ENCODE data around the gene RTTN.

- RRBS, 2 experiments: no CpG with 5 or more reads among the region's 2 CpGs
CAGE:
- cytosol, long polyA minus RNA: no peak
- cytosol, long polyA plus RNA: no peak
- long polyA plus RNA: no peak
- nucleus, long polyA minus RNA: no peak
- nucleus, long polyA plus RNA: no peak
Observed at GRCh38 chr18:68722579-68722983, 7.7 kb upstream of the TMX3 start.

DNA sequence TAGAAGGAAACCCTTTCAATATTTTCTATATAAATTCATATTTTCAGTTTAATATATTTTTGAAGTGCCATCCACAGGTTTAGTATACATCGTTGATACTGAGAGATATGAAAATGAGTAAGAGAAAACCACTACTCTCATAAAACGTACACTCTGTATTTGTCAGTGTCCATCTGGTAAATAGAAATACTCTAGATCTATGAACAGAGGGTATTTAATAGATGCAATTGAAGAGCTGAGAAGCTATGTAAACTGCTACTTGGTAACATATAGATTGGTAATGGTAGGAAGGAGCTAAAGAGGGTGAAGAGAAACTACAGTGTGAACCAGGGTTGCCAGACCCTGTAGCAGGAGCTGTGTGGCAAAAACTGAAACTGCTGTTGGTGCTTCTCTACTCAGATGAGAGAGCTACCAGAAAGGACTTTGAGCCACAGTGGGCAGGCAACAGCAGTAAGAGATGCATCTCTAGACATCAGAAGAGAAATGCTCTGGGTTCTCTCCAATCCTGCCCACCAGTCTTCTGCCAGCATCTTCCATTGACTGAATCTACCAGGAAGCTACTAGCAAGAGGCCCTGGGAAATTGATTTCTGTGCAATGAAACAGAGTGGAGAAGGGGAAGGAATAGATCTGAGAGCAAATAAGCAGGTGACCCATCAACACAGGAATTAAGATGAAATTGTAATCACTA, 187.5 kb downstream of the CCDC102B start:
- RRBS, 2 experiments: no CpG with 5 or more reads among the region's 2 CpGs
CAGE:
- cytosol, long polyA minus RNA: no peak
- cytosol, long polyA plus RNA: no peak
- long polyA plus RNA: no peak
- nucleus, long polyA minus RNA: no peak
- nucleus, long polyA plus RNA: no peak

DNA sequence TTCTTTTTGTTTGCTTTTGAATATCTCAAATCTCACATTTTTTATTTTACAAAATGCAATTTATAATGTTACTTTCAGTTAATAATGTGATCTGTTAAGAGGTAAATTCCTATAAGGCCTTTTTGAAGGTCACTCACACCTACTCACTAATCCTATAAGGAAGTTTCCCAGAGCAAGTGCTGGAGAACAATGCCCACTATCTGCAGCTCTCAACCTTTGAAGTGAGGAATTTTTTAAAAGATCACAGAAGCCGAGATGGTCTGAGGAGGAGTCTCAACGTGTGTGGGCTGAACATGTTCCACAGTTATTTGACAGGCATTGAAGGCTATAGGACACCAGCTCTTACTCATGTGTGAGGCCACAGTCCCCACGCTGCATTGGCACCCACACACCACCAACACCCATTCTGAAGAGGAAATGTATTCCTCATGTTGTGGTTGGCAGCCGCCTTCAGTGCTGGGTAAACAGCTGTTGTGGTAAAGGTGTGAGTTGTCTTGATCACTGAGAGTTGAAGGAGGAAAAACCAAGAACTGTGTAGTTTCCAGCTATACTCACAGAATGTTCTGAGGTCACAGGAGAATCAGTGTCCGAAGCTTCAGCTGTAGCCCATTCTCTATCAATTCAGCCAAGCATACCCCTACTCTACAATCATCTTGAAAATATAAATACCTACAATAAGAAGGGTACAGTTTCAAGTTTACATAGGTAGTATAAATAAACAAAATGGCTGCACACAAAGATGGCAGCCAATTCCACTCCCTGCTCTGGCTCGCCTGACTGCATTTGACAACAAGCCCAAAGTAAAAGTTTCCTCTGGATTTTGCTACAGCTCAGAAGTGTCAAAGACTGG, 12.3 kb downstream of the CD226 start:
- RRBS, 2 experiments: no CpG with 5 or more reads among the region's 6 CpGs
CAGE:
- cytosol, long polyA minus RNA: no peak
- cytosol, long polyA plus RNA: no peak
- long polyA plus RNA: no peak
- nucleus, long polyA minus RNA: no peak
- nucleus, long polyA plus RNA: no peak

DNA sequence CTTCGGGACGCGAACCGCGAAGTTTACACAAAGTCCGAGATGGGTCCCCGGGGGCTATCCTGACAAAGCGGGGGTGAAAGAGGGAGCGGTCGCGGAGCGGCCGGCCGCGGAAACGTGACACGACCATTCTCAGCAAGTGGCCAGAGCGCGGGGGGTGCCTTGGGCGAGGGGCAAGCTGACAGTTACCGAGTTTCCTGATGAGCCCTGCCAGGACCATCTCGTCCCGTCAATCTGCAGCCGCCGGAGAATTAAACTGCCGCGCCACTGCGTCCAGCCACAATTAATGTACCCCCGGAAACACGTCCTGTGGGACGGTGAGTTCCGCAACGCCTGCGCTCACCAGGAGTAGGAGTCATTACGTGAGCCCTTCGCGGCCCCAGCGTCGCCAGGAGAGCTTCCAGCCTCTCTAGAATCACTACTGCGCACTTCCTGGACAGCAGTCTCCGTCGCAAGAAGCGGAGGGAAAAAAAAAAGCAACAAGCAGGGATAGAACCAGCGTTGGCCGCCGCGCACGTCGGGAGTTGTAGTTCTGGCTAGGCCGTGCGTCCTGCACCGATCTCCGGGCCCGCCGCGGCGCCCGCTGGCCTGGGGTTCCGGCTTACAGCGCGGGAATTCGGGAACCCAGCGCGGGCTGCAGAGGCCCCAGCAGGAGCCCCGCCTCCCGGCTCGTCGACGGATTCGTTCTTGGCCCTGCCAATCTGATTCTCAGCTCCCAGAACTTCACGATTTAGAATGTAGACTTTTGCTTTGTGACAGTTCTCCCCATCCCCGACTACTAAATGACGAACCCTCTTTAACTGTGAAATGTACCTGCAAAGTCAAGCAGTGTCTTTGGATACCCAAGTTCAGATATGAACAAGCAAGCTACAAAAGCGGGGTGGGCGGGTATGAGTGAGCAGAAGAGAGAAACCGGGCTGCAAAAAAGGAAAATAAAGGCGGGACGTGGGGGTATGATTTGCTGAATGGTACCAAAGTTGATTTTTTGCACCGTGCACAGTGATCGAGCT, at the start of gene RTTN:
TSS of gene RTTN (minus strand) at position 246 of the 1,007 bp plus-strand sequence.
- RRBS, 2 experiments: 1 to 2% methylated on average over 15 of the region's 80 CpGs
CAGE:
- cytosol, long polyA minus RNA: start-site peak on the minus strand centred at position 244 of the sequence, 24 bp wide, 41 reads; start-site peak on the minus strand centred at position 605 of the sequence, 37 bp wide, 14 reads
- cytosol, long polyA plus RNA: no peak
- long polyA plus RNA: no peak
- nucleus, long polyA minus RNA: no peak
- nucleus, long polyA plus RNA: start-site peak on the minus strand centred at position 252 of the sequence, 56 bp wide, 113 and 191 reads in 2 replicates; start-site peak on the minus strand centred at position 569 of the sequence, 77 bp wide, 41 and 49 reads in 2 replicates

GRCh38 chr18:70288166-70288327, 798 bp upstream of the SOCS6 start:
- RRBS, 2 experiments: no CpG with 5 or more reads among the region's 2 CpGs
CAGE:
- cytosol, long polyA minus RNA: no peak
- cytosol, long polyA plus RNA: no peak
- long polyA plus RNA: no peak
- nucleus, long polyA minus RNA: no peak
- nucleus, long polyA plus RNA: no peak

DNA sequence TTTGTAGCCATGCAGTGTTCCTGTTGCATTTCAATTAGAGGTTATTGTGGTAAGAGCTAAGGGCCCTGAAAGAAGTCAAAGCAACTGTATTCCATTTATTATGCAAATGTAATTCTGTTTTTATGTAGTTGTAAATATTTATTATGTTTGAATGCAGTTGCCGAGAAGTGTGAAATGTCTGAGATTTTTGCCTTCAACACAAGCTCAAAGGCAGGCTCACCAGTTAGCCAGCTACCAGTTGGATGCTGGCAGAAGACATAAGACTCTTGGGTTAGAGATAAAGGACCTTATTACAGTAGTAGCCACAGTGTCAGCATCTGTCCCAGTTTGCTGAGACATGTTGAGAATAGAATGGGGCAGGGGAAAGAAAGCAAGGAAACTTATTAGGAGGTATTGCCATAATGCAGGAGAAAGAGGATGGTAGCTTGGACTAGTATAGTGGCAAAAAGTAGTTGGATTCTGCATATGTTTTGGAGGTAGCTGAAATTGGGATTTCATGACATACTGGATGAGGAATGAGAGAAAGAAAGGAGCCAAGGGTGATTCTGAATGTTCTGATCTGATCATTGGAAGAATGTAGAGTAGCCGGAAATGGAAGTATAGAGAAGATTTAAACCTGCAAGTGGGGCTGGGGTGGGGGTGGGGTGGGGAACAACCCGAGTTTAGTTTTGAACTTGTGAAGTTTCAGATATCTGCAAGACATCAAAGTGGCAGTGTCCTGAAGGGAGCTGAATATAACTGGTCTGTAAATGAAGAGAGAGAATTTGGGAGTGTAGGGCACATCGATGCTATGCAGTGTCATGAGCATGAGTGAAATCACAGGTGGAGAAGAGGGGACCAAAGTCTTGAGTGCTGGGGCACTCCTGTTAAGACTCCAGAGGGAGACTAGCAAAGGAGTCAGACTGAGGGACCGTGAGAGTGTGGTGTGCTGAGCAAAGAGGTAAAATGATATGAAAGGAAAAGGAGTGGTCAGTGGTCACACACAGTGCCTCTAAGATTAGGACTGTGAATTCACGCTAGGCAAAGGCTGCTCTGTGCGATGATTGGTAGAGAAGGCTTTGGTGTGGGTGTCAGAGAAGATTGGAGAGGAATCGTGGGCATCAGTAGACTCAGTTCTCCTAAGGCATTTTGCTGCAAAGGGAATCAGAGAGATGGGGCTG, 12.4 kb downstream of the SOCS6 start:
- RRBS, 2 experiments: no CpG with 5 or more reads among the region's 8 CpGs
CAGE:
- cytosol, long polyA minus RNA: no peak
- cytosol, long polyA plus RNA: no peak
- long polyA plus RNA: no peak
- nucleus, long polyA minus RNA: no peak
- nucleus, long polyA plus RNA: no peak

DNA sequence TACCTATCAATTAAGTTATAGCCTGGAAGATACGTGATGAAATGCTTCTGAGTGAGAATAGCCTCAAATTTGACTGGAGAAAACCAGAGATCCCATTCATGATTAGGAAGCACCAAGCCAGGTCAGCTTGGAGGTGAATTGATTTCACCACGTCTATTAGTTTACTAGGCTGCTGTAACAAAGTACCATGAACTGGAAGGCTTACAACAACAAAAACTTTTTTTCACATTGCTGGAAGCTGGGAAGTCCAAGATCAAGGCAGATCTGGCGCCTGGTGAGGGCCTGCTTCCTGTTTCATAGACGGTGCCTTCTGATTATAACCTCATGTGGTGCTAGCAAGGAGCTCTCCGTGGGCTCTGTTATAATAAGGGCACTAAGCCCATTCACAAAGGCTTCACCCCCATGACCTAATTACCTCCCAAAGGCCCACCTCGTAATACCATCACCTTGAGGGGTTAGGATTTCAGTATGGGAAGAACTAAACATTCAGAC, 89.0 kb downstream of the SOCS6 start:
- RRBS, 2 experiments: no CpG with 5 or more reads among the region's 6 CpGs
CAGE:
- cytosol, long polyA minus RNA: no peak
- cytosol, long polyA plus RNA: no peak
- long polyA plus RNA: no peak
- nucleus, long polyA minus RNA: no peak
- nucleus, long polyA plus RNA: no peak

DNA sequence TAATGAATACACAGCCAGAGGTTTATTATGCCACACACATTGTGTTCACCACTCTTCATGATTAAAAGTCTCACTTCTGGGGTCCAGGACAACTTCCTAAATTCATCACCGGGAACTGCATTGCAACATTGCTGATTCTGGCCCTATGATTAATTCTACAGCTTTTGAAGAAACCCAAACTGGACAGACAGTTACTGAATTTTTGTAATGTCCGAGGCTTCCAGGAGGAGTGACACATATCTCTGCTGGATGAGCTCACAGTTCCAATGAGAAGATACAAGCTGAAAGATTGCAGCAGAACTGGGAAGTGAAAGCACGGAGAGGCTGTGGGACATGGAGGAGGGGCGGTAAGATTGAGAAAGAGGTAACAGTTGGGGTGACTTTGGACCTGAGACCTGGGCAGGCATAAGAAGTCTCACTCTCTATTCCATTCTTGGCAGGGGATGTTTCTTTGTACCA, 201.1 kb downstream of the SOCS6 start:
- RRBS, 2 experiments: no CpG with 5 or more reads among the region's 4 CpGs
CAGE:
- cytosol, long polyA minus RNA: no peak
- cytosol, long polyA plus RNA: no peak
- long polyA plus RNA: no peak
- nucleus, long polyA minus RNA: no peak
- nucleus, long polyA plus RNA: no peak

DNA sequence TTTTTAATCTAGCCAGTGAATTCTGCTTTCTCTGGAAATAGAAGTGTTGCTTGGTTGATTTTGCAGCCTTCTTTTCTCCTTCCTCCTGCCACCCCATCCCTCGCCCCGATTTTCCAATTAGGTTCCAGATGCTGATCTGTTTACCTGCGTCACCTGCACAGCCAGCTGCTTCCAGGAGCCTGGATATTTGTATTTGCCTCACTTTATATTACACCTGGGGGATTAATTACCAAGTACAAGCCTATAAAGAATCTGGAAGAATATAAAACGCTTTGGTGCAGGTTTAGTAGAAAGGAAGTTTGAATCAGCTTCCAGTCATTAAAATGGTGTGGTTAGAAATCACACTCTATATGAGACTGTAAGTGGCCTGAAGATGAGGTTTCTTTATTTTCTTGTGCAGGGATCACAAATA, 234.5 kb downstream of the SOCS6 start:
- RRBS, 2 experiments: no CpG with 5 or more reads among the region's 4 CpGs
CAGE:
- cytosol, long polyA minus RNA: no peak
- cytosol, long polyA plus RNA: no peak
- long polyA plus RNA: no peak
- nucleus, long polyA minus RNA: no peak
- nucleus, long polyA plus RNA: no peak

- RRBS, 2 experiments: no CpG with 5 or more reads among the region's 2 CpGs
CAGE:
- cytosol, long polyA minus RNA: no peak
- cytosol, long polyA plus RNA: no peak
- long polyA plus RNA: no peak
- nucleus, long polyA minus RNA: no peak
- nucleus, long polyA plus RNA: no peak
Observed at GRCh38 chr18:70996541-70996782, 707.6 kb downstream of the SOCS6 start.

DNA sequence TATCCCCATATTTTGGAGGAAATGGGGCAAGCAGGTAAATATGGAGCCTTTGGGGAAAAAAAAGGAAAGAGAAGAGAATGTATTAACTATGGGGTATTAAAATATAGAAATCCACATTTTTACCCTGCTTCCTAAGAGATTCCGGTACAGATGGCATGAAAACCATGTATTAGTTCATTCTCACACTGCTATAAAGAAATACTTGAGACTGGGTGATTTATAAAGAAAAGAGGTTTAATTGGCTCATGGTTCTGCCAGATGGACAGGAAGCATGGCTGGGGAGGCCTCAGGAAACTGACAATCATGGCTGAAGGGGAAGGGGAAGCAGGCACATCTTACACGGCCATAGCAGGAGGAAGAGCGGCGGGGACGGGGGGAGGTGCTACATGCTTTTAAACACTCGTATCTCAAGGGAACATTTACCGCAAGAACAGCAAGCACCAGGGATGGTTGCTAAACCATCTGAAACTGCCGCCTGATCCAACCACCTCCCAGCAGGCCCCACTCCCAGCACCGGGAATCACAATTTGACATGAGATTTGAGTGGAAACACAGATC, 362.9 kb downstream of the FBXO15 start:
- RRBS, 2 experiments: no CpG with 5 or more reads among the region's 9 CpGs
CAGE:
- cytosol, long polyA minus RNA: no peak
- cytosol, long polyA plus RNA: no peak
- long polyA plus RNA: no peak
- nucleus, long polyA minus RNA: no peak
- nucleus, long polyA plus RNA: no peak

- RRBS, 2 experiments: no CpG with 5 or more reads among the region's 12 CpGs
CAGE:
- cytosol, long polyA minus RNA: no peak
- cytosol, long polyA plus RNA: no peak
- long polyA plus RNA: no peak
- nucleus, long polyA minus RNA: no peak
- nucleus, long polyA plus RNA: no peak
Observed at GRCh38 chr18:74228729-74229374, 62.9 kb downstream of the CYB5A start.

- RRBS, 2 experiments: no CpG with 5 or more reads among the region's 8 CpGs
CAGE:
- cytosol, long polyA minus RNA: no peak
- cytosol, long polyA plus RNA: no peak
- long polyA plus RNA: no peak
- nucleus, long polyA minus RNA: no peak
- nucleus, long polyA plus RNA: no peak
Observed at GRCh38 chr18:74232933-74233427, 58.8 kb downstream of the CYB5A start.

GRCh38 chr18:74268168-74269047, 23.4 kb downstream of the CYB5A start:
- RRBS, 2 experiments: no CpG with 5 or more reads among the region's 13 CpGs
CAGE:
- cytosol, long polyA minus RNA: no peak
- cytosol, long polyA plus RNA: no peak
- long polyA plus RNA: no peak
- nucleus, long polyA minus RNA: no peak
- nucleus, long polyA plus RNA: no peak

DNA sequence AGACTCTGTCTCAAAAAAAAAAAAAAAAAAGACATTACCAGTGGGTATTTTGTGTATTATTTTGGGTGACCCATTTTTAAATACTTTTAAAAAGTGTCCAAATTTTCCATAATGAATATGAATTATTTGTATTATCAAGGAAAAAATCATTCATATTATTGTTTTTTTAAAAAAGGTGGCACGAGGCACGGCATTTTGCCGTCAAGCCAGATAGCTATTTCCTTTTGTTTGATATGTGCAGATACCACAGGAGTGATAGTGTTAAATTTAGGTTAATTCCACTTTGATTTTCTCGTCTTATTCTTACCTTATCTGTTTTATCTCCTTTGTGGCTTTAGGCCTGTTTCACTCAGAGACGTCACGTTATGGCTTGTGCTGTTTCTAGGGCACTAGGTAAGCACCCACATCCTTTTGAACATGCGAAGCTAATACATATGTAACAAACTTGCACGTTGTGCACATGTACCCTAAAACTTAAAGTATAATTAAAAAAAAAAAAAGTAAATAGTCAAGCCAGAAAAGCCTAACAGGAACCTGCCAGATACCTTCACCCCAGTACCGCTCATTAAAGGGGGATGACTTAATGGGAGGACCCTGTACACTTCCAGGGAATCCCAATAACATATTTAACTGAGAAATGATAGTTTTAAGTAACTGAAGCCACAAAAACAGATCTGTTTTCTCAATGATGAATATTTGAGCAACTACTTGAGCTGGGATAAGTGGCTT, 57.8 kb downstream of the C18orf63 start:
- RRBS, 2 experiments: no CpG with 5 or more reads among the region's 9 CpGs
CAGE:
- cytosol, long polyA minus RNA: no peak
- cytosol, long polyA plus RNA: no peak
- long polyA plus RNA: no peak
- nucleus, long polyA minus RNA: no peak
- nucleus, long polyA plus RNA: no peak

- RRBS, 2 experiments: no CpG with 5 or more reads among the region's 9 CpGs
CAGE:
- cytosol, long polyA minus RNA: no peak
- cytosol, long polyA plus RNA: no peak
- long polyA plus RNA: no peak
- nucleus, long polyA minus RNA: no peak
- nucleus, long polyA plus RNA: no peak
Observed at GRCh38 chr18:75053040-75053524, 155.9 kb downstream of the PTGR3 start.

DNA sequence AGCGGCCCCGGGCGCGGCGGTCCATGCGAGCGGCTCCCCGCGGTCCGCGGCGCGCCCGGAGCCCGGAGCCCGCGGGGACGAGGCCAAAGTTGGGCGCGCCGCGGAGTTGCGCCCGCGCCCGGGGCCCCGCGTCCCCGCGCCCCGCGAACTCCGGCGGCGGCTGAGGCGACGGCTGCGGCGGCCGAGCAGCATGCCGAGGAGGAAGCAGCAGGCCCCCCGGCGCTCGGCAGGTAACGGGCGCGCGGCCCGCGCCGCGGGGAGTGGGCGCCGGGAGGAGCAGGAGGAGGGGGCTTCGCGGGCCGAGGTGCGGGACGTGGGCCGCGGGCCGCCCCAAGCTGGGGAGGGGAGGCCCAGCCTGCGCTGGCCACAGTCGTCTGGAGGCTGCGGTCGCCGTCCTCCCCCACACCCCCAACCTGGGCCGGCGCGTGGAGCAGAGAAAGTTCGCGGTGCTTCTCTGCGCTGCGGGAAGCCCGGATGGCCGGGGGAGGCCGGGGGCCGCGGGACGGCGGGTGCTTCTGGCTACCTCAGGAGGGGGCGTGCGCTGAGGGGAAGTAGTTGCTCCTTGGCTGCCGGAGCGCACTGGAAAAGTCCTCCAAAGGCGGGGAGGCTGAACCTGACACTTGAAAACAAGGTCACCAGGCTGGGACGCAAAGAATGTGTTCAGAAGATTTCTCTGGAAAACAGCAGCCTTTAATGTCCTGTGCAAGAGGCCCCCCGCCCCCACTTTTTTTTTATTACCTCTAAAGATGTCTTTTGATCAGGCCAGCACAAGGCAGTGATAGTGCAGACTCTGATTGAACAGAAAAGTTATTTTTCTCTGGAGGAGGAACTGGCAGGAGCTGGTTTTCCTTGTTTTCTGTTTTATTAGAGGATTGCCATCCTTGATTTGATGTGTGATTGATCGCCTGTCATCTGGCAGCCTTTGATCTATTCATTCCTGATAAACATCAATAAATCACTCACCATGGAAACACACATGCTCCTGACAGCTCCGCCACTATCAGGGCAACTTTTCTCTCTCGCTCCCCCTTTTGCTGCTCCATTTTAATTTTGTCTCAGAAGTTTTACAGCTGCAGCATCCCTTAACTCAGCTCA, 1.4 kb downstream of the TSHZ1 start:
- RRBS, 2 experiments: 1 to 3% methylated on average over 62 of the region's 91 CpGs
CAGE:
- cytosol, long polyA minus RNA: no peak
- cytosol, long polyA plus RNA: no peak
- long polyA plus RNA: no peak
- nucleus, long polyA minus RNA: no peak
- nucleus, long polyA plus RNA: no peak

GRCh38 chr18:75214639-75215407, 4.2 kb downstream of the TSHZ1 start:
- RRBS, 2 experiments: no CpG with 5 or more reads among the region's 12 CpGs
CAGE:
- cytosol, long polyA minus RNA: no peak
- cytosol, long polyA plus RNA: no peak
- long polyA plus RNA: no peak
- nucleus, long polyA minus RNA: no peak
- nucleus, long polyA plus RNA: no peak

- RRBS, 2 experiments: 2 to 3% methylated on average over 3 of the region's 26 CpGs
CAGE:
- cytosol, long polyA minus RNA: no peak
- cytosol, long polyA plus RNA: no peak
- long polyA plus RNA: no peak
- nucleus, long polyA minus RNA: no peak
- nucleus, long polyA plus RNA: no peak
Observed at GRCh38 chr18:76130595-76131532, 364.2 kb downstream of the ZNF516 start.

DNA sequence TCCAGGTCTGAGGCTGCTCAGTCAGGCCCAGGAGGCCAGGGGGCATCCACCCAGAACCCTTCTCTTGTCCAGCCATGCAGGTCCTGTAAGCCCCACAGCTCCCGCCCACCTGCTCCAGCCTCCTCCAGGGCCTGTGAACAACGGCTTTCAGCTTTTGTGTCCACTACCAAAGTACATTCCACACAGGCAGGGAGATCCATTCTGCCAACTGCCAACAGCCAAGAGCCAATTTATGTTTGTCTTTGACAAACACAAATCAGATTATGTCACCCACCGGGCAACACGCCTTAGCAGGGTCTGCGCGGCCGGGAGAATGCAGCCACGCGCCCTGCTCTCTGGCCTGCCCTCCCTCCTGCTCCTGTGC, 146.7 kb downstream of the ZNF516 start:
- RRBS, 2 experiments: 2 to 3% methylated on average over 3 of the region's 9 CpGs
CAGE:
- cytosol, long polyA minus RNA: no peak
- cytosol, long polyA plus RNA: no peak
- long polyA plus RNA: no peak
- nucleus, long polyA minus RNA: no peak
- nucleus, long polyA plus RNA: no peak